Adrenal gland (tissue), 7 donors: ENCODE results near the genes NDUFA5 and POT1.

DNA sequence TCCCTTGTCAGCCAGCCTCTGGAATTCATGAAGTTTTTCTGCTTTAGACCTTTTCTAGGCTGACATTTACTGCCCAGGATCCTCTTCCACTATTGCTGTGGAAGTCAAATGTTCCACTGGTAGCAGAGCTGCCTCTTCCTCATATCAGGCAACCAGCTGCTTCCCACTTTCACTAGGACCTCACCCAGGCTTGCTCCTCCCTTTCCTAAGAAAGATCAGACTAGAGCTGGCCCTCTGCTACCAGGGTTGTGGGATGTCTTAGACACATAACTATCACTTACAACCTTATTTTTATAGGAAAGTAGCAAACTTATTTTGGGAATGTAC lies 121.5 kb downstream of the CTTNBP2 start:
- PRO-cap, 3 experiments: peak in 1 of 3 experiments; most common plus-strand start position 213 of the sequence (in 1); most common minus-strand start position 91 of the sequence (in 1)
- RAMPAGE, long total RNA, 4 experiments: no peak in any of the 4 experiments

GRCh38 chr7:117871722-117872537 lies 1.3 kb downstream of the CTTNBP2 start:
- PRO-cap, 3 experiments: peak in 1 of 3 experiments; most common plus-strand start chr7:117872105 (in 1); most common minus-strand start chr7:117872186 (in 1)
- RAMPAGE, long total RNA, 4 experiments: no peak in any of the 4 experiments
- RRBS: no CpG with 5 or more reads among the region's 18 CpGs

GRCh38 chr7:117981999-117982839 lies 109.0 kb upstream of the CTTNBP2 start:
- PRO-cap, 3 experiments: no peak in any of the 3 experiments
- RAMPAGE, long total RNA, 4 experiments: no peak in any of the 4 experiments
- RRBS: no CpG with 5 or more reads among the region's 8 CpGs

- PRO-cap, 3 experiments: peak in 3 of 3 experiments; most common plus-strand start chr7:118214642 (in 1); most common minus-strand start chr7:118214524 (in 3)
- RAMPAGE, long total RNA, 4 experiments: start-site peak on the plus strand in 2 of 4 experiments, at chr7:118214640-118214645 at its widest, 12 to 30 reads per replicate
- RRBS: no CpG with 5 or more reads among the region's 29 CpGs
These were observed 10.0 kb upstream of the ANKRD7 start for GRCh38 chr7:118214432-118214947.

DNA sequence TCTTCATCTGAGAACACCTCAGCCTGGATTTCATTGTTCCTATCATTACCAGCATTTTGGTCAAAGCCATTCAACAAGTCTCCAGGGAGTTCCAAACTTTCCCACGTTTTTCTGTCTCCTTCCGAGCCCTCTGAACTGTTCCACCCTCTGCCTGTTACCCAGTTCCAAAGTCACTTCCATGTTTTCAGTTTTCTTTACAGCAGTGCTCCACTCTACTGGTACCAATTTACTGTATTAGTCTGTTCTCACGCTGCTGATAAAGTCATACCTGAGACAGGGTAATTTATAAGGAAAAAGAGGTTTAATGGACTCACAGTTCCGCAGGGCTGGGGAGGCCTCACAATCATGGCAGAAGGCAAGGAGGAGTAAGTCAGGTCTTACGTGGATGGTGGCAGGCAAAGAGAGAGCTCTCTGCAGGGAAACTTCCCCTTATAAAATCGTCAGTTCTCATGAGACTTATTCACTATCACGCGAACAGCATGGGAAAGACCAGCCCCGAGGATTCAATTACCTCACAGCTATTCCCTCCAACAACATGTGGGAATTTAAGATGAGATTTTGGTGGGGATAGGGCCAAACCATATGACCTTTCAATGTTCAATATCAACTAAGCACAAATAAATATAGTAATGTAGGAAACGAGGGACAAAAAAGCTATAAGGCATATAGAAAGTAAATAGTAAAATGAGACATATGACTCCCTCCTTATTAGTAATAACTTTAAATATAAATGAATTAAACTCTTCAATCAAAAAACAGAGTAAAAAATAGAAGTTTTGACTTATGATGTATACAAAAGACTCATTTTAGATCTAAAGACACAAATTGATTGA lies 559.4 kb upstream of the KCND2 start:
- PRO-cap, 3 experiments: no peak in any of the 3 experiments
- RAMPAGE, long total RNA, 4 experiments: no peak in any of the 4 experiments
- RRBS: no CpG with 5 or more reads among the region's 10 CpGs

GRCh38 chr7:119894909-119895523 lies 378.0 kb upstream of the KCND2 start:
- PRO-cap, 3 experiments: no peak in any of the 3 experiments
- RAMPAGE, long total RNA, 4 experiments: start-site peak on the minus strand in 3 of 4 experiments, at chr7:119895284-119895382 at its widest, 21 to 69 reads per replicate
- RRBS: no CpG with 5 or more reads among the region's 5 CpGs

GRCh38 chr7:119950348-119951128 lies 322.4 kb upstream of the KCND2 start:
- PRO-cap, 3 experiments: no peak in any of the 3 experiments
- RAMPAGE, long total RNA, 4 experiments: no peak in any of the 4 experiments
- RRBS: no CpG with 5 or more reads among the region's 35 CpGs

DNA sequence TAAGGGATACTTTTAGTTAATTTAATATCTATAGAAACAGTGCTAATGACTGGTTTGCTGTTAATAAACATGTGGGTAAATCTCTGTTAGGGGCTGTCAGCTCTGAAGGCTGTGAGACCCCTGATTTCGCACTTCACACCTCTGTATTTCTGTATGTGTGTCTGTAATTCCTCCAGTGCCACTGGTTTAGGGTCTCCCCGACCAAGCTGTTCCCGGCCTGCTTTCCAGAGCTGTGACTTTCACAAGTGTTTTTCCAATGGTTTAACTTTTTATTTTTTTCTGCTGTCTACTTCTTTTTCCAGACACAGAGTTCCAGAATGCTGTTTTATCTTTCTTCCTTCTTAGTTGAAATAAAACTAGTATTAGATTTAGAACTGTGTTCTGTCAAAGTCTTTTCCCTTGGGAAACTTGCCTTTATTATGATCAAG lies 105.1 kb upstream of the KCND2 start:
- PRO-cap, 3 experiments: no peak in any of the 3 experiments
- RAMPAGE, long total RNA, 4 experiments: no peak in any of the 4 experiments
- RRBS: no CpG with 5 or more reads among the region's 3 CpGs

GRCh38 chr7:120742388-120742865 lies 115.5 kb downstream of the TSPAN12 start:
- PRO-cap, 3 experiments: no peak in any of the 3 experiments
- RAMPAGE, long total RNA, 4 experiments: no peak in any of the 4 experiments
- RRBS: no CpG with 5 or more reads among the region's 5 CpGs

DNA sequence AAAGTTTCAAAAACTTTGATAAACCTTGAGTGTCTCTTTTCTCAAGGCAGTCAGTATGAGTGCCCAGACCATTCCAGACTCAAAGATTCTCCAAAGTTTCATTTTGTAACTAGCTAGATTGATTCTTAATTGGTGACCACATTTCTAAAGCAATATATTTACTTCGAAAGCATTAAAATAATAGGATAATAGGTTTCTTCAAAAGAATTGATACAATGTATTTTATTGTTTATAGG lies 1.6 kb downstream of the CPED1 start:
- PRO-cap, 3 experiments: no peak in any of the 3 experiments
- RAMPAGE, long total RNA, 4 experiments: no peak in any of the 4 experiments
- RRBS: no CpG with 5 or more reads among the region's 1 CpG

GRCh38 chr7:121012371-121013304 lies 24.1 kb downstream of the CPED1 start:
- PRO-cap, 3 experiments: no peak in any of the 3 experiments
- RAMPAGE, long total RNA, 4 experiments: no peak in any of the 4 experiments
- RRBS: no CpG with 5 or more reads among the region's 8 CpGs

DNA sequence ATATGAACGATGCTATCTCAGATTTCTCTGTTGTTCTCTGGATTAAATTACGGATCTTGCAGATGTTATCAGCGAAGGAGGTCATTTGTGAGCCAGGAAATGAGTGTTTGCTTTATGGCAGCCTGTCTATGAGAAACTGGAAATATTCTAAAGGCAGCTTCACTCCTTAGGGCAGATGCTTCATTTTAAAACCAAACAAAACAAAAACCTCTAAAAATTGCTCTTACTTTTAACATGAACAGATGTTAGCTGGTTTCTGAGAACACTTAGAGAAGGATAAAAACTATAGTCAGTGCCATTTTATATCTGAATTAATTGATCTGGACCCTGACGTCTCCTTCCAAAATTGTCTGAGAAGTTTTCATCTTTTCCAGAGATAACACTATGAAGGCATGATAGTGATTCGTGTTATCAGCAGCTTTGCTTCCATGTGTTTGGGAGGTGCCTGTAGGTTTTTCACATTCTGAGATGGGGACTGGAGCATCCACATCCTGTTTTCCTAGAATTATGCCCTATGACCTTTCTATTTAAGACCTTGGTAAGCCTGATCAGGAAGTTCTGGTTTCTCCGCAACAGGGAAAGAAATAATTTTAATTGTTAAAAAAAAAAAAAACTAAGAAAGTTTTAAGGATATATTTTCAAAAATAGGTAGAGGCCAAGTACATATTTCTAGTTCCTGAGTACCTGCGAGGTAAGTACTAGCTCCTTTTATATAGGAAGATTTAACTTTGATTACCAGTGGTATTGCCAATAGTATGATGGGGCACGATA lies 53.2 kb downstream of the CPED1 start:
- PRO-cap, 3 experiments: peak in 1 of 3 experiments; most common plus-strand start position 459 of the sequence (in 1)
- RAMPAGE, long total RNA, 4 experiments: no peak in any of the 4 experiments
- RRBS: no CpG with 5 or more reads among the region's 8 CpGs

DNA sequence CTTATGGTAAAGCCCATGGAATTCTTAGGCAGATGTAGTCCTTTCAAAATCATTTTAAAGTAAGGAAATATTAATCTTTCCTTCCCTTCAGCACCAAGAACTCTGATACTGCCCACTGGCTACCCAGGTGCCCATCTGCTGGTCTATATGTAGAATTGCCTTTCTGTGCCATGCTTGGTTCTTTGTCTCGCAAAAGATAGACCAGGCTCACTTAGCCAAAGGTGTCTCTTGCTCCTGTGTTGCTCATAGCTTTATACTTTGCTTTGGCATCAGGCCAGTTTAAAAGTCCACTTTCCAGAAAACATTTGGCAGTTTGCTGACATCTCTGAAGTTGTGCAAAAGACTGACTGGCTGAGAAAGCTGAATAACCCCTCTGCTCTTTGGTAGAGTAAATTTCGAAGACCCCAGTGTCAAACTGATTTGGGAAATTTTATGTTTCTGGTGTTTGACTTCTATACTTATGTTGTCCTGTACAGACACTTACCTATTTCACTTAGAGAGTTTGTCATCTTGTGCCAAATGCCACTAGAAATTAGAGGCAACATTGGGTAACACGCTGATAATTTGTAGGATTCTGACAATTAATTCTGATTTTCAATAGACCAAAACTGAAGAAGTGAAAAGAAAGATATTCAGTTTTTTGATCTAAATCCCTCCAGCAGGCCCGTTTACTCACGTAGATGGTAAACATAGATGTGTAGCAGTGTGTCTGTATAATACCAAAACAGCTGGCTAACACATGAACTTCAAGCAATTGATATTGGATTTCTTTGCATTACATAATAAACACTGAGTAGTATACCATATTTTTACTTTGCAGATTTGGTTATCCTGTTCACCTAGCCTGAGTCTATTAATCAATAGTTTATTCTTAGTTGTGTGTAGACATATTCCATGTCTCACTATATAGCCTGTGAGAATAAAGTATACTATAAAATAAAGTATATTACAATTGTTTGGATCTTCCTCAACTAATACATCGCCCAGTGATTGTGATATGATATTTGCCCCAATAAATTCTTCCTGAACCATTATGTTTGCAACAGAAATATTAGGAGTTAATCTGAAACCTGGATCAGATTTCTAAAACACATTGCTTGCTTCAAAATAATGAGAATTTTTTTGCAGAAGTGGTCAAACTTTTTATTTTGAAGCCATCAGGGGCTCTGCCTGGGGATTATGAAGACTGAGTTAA lies 91.2 kb downstream of the CPED1 start:
- PRO-cap, 3 experiments: no peak in any of the 3 experiments
- RAMPAGE, long total RNA, 4 experiments: no peak in any of the 4 experiments
- RRBS: no CpG with 5 or more reads among the region's 6 CpGs

GRCh38 chr7:122284587-122285229 lies 19.8 kb downstream of the FEZF1 start:
- PRO-cap, 3 experiments: no peak in any of the 3 experiments
- RAMPAGE, long total RNA, 4 experiments: no peak in any of the 4 experiments
- RRBS: no CpG with 5 or more reads among the region's 25 CpGs

DNA sequence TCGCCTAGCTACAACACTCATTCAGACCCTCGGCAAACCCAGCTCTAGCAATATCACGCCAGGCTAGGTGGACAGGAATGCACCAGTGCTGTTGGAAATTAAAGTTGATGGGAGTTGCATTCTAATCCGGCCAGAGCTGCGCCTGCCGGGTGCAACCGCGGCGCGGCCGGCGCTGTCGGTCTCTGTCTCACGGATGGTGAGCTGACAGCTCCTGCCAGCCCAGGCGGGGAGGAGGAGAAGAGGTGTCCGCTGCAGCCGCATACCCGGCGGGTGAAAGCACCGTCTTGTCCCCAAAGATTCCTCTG lies 740 bp downstream of the CADPS2 start:
- PRO-cap, 3 experiments: peak in 3 of 3 experiments; most common plus-strand start position 207 of the sequence (in 2); most common minus-strand start position 181 of the sequence (in 1)
- RAMPAGE, long total RNA, 4 experiments: no peak in any of the 4 experiments
- RRBS: under 1% methylated on average over 9 of the region's 20 CpGs

DNA sequence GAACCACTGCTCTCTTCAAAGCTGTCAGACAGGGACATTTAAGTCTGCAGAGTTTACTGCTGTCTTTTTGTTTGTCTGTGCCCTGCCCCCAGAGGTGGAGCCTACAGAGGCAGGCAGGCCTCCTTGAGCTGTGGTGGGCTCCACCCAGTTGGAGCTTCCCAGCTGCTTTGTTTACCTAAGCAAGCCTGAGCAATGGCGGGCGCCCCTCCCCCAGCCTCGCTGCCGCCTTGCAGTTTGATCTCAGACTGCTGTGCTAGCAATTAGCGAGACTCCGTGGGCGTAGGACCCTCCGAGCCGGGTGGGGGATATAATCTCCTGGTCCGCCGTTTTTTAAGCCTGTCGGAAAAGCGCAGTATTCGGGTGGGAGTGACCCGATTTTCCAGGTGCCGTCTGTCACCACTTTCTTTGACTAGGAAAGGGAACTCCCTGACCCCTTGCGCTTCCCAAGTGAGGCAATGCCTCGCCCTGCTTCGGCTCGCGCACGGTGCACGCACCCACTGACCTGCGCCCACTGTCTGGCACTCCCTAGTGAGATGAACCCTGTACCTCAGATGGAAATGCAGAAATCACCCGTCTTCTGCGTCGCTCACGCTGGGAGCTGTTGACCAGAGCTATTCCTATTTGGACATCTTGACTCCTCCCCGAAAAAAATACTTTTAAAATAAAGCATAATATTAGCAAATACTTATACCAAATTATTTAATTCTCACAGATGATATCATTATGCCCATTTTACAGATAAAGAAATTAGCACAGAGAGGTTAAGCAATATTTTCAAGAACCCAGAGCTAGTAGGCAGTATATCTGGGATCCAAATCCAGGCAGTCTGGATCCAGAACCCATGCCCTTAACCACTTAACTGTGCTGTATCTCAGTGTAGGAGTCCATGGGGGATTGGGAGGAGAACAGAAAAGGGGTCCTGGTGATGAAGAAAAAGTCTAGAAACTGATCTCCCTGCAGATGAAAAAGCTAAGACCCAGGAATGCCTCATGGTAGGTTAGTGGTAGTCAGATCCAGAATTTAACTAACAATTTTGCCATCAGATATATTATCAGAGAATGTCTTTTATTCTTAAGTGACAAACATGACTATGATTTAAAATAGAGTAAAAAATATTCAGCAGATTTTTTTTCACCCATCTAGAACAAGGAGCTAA lies 6.3 kb downstream of the IQUB start:
- PRO-cap, 3 experiments: no peak in any of the 3 experiments
- RAMPAGE, long total RNA, 4 experiments: no peak in any of the 4 experiments
- RRBS: no CpG with 5 or more reads among the region's 29 CpGs

DNA sequence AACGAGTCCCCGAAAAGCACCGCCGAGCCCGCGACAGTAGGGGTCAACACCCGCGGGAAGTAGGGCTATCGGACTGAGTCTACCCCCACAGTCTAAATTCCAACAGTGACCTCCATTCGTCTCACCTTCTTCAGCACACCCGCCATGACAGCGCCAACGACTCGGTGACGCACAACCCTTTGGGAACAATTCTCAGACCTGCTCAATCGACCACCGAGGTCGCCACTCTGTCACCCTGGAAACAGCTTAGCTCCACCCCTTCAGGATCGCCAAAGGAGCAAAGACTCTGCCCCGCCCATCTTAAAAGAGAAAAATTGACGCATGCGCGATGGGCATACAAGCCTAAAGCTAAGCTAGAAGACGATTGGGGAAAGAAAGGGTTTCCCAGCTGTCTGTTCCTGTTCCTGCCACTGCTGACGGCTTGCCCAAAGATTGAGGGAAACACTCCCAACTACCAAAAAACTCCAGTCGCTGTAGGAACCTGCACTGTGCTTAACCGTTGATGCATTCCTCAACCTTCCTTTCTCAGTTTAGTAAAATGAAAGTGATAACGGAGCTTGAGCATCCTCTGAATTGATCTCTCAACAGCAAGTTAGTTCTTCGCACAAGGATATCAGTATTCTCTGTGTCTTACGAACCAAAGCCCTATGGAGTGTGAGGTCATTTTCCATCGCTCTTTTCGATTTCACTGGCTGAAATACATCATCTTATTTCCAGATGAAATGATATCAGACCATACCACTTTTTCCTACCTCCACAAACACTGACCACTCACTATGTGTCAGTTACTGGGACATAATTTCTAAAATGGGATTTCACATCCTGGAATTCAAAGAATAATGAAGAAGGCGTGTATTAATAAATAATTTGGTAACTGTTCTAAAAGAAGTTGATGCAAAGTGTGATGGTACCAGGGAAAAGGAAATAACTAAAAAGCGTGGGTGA lies at the start of gene NDUFA5:
NDUFA5 (minus strand) TSS at position 169 of the 945 bp plus-strand sequence.
- PRO-cap, 3 experiments: peak in 3 of 3 experiments; most common plus-strand start position 339 of the sequence (in 1); most common minus-strand start position 155 of the sequence (in 3)
- RAMPAGE, long total RNA, 4 experiments: start-site peak on the minus strand in 4 of 4 experiments, centred at positions 159 to 162 of the sequence, 1,391 to 6,489 reads per replicate
- RRBS: no CpG with 5 or more reads among the region's 34 CpGs

DNA sequence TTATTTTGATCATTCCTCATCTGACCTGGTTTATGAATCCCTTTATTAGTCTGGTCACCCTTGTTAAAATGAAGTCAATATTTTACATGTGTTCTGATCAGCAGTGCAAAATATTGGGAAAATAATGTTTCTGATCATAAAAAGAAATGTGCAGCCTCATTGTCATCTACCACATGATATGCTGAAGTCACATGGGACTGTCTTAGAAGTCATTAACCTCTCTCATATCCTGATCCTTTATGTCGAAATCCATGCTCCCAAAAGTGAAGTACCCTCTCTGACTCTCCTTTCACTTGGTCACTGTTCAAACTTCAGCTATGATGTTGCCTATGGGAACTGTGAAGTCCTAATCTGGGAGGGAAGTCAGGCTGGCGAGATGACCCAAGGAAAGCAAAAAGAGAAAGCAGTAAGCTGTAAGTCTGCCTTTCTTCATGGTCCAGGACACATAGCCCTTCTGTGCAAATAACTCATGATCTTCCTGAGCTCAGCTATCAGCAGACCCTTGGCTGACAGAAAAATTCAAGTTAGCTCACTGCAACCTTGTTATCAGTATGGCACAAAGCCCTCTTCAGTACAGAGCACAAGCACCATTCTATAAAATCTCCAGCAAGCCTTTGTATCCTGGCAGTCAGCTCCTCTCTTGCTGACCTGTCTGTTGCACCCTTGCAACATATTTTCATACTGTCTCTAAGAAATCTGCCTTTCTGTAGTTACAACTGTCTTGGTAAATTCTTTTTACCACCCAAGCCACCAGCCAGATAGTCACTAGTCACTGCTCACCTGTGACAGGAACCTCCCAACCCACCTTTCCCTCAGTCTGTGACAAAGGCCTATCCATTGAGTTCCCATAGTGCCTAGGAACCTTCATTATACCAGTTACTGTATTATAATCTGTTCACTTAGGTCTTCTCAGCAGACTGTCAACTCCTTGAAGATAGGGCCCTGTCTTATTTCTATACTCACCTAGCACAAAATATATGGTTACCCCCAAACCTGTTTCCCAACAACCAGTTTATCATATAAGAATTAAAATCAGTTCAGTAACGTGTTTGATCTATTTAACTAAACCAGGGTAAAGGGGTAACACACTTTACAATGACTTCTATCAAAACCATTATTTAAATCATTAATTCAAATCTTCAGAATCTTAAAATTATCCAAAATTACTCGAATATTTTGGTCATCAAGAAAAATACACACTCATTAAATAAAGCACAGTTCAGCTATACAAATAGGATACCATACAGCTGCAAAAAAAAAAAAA lies 29.3 kb downstream of the WASL start:
- PRO-cap, 3 experiments: no peak in any of the 3 experiments
- RAMPAGE, long total RNA, 4 experiments: no peak in any of the 4 experiments
- RRBS: no CpG with 5 or more reads among the region's 4 CpGs

DNA sequence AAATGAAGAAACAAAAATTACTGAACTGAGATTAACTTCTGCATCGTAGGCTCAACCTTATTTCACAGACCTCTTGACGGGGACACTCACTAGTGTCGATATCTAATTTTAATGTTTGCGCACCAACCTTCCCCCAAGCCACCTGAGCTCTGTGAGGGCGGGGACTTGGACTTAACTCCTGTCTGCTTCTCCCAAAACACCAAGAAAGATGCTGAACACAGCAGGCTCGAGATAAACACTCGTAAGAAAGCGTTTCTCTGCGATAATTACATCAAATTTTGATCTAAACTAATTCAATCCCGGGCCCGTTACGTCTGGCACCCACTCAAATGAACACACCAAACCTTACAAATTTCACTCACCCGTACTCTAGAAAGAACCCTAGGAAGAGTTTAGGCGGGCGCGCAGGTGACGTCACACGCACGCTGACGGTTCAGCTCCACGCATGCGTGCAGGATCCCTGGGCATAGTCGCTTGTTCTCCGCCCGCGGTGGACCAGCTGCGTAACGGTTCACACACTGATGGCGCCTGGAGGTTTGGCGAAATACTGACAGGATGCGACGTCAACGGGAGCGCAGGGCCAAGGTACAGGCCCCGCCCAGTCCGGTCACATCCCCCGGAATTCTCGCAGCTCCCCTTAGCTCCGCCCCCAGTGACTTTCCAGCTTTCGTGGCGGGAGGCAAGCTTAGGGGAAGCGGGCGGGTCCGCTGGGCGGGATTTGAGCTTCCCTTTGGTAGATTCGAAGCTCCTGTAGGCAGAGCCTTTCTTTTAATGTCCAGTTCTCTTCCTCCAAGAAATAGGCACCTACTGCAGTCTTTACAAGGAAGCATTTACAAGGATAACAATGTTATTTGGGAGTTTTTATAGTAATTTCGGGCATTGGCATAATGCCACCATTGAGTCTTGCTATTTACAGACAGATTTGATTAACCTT lies at the start of gene POT1:
POT1 (minus strand) TSS at position 394 of the 934 bp plus-strand sequence.
- PRO-cap, 3 experiments: peak in 3 of 3 experiments; most common plus-strand start position 194 of the sequence (in 1); most common minus-strand start position 210 of the sequence (in 2)
- RAMPAGE, long total RNA, 4 experiments: start-site peak on the plus strand in 3 of 4 experiments, centred at positions 466 to 488 of the sequence, 32 to 61 reads per replicate; start-site peak on the minus strand in 3 of 4 experiments, centred at positions 406 to 514 of the sequence, 24 to 215 reads per replicate
- RRBS: no CpG with 5 or more reads among the region's 47 CpGs

GRCh38 chr7:127380023-127380573 lies 12.4 kb downstream of the ZNF800 start:
- PRO-cap, 3 experiments: no peak in any of the 3 experiments
- RAMPAGE, long total RNA, 4 experiments: no peak in any of the 4 experiments
- RRBS: no CpG with 5 or more reads among the region's 2 CpGs